Measurements from ENCODE around the gene CWC15.

GRCh38 chr11:94746456-94747136 is 21.6 kb upstream of the AMOTL1 start:
- PRO-cap, result no peak

- PRO-cap, result no peak
Observed at GRCh38 chr11:94810233-94810782, 42.2 kb downstream of the AMOTL1 start.

GRCh38 chr11:94972950-94974130 is at the start of gene CWC15:
Gene CWC15, minus strand, starts transcription at chr11:94973556.
- PRO-cap, result bidirectional peak, plus-strand start at chr11:94973719, minus-strand start at chr11:94973556

GRCh38 chr11:95150718-95151393 is 61.2 kb downstream of the ENDOD1 start:
- PRO-cap, result bidirectional peak, plus-strand start at chr11:95151193, minus-strand start at chr11:95151178

- PRO-cap, result no peak
Observed at GRCh38 chr11:95229090-95229370, 2.0 kb downstream of the SESN3 start.

- PRO-cap, result no peak
Observed at GRCh38 chr11:95299459-95299861, 68.5 kb upstream of the SESN3 start.

- PRO-cap, result no peak
Observed at GRCh38 chr11:95322592-95322997, 91.6 kb upstream of the SESN3 start.

GRCh38 chr11:95443570-95443876 is 212.5 kb upstream of the SESN3 start:
- PRO-cap, result no peak

- PRO-cap, result no peak
Observed at GRCh38 chr11:95795564-95796100, 5.3 kb downstream of the CEP57 start.

DNA sequence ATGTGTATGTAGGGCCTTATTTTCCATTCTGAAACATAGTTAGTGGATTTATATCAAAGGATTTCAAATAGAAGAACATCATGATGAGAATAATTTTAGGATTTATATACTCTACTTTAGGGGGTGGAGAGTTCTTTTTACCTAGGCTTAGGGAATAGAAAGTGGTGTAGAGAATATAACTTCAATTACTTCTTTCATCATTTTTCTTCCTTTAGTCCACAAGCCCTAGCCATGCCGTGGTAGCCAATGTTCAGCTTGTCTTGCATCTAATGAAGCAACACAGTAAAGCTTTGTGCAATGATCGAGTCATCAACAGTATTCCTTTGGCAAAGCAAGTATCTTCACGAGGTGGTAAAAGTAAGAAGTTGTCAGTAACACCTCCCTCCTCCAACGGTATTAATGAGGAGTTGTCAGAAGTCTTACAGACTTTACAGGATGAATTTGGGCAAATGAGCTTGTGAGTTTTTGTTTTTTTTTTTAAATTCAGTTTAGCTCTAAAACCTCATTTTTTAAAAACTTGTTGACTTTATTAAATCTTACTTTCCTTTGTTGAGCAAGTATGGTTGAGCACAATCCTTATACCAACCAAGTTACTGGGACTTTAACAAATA is 37.4 kb downstream of the CEP57 start:
- PRO-cap, result no peak

- PRO-cap, result no peak
Observed at GRCh38 chr11:95876634-95877212, 47.2 kb downstream of the MTMR2 start.

- PRO-cap, result unidirectional peak, plus-strand start at chr11:96013628
Observed at GRCh38 chr11:96013271-96013874, 89.5 kb upstream of the MTMR2 start.

GRCh38 chr11:96016068-96016305 is 92.1 kb upstream of the MTMR2 start:
- PRO-cap, result no peak

GRCh38 chr11:96074662-96075345 is 150.9 kb upstream of the MTMR2 start:
- PRO-cap, result bidirectional peak, plus-strand start at chr11:96075086, minus-strand start at chr11:96075008

DNA sequence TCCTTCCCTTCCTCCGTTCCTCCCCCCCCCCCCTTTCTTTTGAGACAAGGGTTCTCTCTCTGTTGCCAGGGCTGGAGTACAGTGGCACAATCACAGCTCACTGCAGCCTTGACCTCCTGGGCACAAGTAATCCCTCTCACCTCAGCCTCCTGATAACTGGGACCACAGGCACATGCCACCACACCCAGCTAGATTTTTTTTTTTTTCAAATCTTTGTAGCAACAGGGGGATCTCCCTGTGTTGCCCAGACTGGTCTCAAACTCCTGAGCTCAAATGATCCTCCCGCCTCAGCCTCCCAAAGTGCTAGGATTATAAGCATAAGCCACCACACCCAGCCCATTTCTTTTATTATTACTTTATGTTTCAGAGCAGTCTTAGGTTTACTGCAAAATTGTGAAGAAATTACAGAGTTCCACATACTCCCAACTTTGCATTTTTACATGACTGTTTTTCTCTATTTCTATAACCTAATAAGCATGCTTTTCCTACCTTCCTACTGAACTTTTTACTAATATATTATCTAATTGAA is 159.6 kb downstream of the MAML2 start:
- PRO-cap, result no peak

- PRO-cap, result no peak
Observed at GRCh38 chr11:96211377-96211882, 131.6 kb downstream of the MAML2 start.

- PRO-cap, result no peak
Observed at GRCh38 chr11:96248276-96249166, 94.5 kb downstream of the MAML2 start.

DNA sequence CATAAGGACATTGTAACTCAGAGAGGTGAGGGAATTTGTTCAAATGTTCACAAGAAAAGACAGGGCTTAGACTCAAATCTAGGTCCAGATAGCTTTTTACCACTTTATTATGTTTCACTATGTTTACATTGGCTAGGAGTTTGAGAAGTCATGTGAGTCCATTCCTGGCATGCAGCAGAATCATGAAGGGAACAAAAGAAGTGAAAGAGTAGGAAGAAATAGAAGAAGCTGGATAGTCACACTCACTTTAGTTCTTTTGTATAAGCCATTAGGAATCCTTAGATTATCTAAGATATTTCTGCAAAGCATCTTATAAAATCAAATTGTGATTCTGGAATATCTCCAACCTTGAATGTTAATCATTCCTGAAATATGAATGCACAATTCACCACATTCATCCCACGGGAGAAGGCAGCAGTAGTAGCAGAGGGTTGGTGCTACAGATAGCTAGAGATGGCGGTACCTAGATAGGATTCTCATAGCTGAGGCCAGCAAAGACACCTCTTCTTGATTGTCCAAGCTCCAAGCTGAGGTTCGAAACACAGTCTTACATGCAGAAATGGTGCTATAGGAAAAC is 31.8 kb downstream of the MAML2 start:
- PRO-cap, result no peak

DNA sequence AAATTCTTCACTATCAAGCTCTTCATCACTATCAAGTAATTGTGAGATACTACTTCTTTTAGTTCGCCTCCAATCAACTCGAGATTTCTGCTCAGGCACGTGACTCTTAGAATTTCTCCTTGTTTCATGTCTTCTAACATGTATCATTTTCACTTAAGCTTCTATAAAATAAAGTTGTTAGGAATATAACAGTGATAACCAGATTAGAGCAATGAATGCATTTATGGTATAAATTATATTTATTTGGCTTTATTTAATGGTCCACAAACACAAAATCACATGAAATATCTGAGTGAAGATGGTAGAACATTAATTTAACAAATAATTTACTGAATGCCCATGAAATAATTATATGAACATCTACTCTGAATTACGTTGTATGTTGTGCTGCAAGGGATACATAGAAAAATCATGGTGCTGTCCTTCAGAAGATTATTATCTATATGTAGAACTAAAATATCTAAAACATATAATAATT is 5.1 kb downstream of the CCDC82 start:
- PRO-cap, result no peak

DNA sequence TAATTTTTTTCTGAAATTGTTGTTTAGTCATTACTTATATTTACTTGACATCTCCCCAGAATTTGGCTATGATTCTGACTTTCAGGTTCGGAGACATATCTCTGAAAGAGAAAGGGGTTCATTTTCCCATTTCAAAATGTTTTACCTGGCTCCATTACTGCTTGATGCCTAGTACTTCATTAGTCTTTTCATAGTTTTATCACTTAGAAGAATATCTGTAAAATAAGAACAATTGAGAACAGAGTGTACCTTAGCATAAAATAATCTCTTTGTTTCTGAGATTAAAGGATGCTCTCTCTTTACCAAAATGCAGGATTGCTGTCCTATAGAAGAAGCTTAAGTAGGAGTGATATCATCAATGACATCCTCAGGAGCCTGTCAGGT is 943.8 kb downstream of the JRKL start:
- PRO-cap, result no peak

Data from natural killer cell (primary cell).